Sternocleidomastoid (tissue), 1 donor: ENCODE results near the genes TEDC2, PRSS33, THOC6 and MMP25.

DNA sequence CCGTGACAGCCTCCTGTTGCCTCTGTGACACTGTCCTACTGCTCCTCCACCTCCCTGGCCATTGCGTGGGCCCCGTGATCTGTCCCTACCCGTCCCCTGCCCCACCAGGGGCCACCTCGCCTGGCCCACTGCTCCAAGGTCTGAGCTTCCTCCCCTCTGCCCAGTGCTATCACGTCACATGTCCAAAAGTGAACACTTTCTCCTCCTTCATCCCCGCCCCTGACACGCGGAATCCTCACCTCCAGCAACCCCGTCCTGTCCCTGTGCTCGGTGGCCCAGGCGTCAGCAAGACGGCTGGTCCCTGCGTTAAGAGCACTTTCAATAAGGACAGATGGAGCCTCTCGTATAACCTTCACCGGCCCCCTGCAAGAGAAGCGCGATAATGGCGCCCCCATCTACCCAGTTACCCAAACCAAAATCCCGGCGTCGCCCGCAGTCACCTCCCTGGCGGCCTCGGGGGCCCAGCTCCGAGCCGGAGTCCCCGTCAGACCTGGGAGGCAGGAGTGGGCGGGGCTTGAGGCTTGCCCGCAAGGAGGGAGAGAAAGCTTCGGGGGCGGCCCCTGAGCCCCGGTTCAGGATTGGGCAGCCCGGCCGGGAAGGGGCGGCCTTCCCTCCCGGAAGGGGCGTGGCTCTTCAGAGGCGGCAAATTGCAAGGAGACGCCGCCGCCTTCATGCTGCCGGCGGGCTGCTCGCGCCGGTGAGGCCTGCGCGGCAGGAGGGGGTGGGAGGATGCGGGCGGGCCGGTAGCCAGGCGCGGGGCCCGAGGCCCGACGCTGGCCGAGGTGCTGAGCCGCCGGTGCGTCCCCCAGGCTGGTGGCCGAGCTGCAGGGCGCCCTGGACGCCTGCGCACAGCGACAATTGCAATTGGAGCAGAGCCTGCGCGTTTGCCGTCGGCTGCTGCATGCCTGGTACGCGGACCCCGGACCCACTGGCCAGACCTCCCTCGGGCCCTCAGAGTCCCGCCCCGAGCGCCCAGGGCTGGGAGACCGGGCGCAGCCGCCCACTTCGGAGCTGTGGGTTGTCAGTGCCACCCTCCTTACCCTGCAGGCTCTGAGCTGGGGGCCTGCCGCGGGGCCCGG, at the start of gene TEDC2:
Gene TEDC2 (plus strand): TSS at position 636 of the 1,079 bp plus-strand sequence.
- PRO-cap: bidirectional peak, plus-strand start at position 636 of the sequence, minus-strand start at position 466 of the sequence

DNA sequence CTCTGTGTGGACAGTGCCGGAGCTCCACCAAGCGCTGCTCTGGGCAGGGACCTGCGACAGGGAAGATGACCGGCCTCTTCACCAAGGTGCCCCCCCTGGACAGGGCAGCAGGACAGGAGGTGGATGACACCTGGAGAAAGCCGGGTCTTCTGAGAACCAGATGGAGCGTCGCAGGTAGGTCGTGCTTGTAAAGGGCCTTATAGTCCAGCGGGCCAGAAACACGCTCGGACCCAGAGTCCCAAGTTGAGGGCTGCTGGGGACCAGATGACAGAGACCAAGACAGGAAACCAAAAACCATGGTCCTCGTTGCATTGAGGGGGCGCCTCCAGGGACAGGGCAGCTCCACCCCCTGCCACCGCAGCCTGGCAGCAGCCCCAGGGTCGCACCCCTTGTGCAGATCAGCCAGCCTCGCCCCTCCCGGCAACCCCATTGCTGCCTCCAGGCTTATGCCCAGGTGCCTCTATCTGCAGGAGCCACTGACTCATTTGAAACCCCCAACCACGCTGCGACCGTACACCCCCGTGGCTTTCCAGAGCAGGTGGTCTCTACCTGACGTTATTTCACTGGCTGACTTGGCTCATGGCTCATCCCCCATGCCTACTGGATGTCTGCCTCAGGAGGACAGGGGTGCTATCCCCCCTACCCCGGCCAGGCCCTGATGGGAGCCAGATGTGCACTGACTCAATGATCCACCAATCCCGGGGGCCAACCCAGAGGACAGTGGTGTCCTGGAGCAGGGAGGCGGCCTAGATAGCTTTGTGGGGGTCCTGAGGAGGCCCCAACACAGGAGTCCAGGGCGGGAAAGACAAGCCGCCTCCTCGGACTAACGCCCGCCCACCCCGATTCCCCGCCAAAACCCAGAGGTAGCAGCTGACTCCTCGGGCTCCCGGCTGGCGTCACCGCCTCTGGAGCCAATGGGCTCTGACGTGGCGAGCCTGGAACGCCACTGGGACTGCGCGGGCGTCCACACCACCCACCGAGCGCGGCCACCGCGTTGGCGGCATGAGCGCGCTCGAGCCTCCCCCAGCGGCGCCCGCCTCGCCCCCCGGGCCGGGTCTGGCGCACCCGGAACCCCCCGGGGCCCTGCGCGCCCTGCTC, 3.9 kb upstream of the NTN3 start:
- PRO-cap: unidirectional peak, plus-strand start at position 946 of the sequence

- PRO-cap: no peak
These were observed 2.8 kb upstream of the NTN3 start for GRCh38 chr16:2468158-2468845.

DNA sequence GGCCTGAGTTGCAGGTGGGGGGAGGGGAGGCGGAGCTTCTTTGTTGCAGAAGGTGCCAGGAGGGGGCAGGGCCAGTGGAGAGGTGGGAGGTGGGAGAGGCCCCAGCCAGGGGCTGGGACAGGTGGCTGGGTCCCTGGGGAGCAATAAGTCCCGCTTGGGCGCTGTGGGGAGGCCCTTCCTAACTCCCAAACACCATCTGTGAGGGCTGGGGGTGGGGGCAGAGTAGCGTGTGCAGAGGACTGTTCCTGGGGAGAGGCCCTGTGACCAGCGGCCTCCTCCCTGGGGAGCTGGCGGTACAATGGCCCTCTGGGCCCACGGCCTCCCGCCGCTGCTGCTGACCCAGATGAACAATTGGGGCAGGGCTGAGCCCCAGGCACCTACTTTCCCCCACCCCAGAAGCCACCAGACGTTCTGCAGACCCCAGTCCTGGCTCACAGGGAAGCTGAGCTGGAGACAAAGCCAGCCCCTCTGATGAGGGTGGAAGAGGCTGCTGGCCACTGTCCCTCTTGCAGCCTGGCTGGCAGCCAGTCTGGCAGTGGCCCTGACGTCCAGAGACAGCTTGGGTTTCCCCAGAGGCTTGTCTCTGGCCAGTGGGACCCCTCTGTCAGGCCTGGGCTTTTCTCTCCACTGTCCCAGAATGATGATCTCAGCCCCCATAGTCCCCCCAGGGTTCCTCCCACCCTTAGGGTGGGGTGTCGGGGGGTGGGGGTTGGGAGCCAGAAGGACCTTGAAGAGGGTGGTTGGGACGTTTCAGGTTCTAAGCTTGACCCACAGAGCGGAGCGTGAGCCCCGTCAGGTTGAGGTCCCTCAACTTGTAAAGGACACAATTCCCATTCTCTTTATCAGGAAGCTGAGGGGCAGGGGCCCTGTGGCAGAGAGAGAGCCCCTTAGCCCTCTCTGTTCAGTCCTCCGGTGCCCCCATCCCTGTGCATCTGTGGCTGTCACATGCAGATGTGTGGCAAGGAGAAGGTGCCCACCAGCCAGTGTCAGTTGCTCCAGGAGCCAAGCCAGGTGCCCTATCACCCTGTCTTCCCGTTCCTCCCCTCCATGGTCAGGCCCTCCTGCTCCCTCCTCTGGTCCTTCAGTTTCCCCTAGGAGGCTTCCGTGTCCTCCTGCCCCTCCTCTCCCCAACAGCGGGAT, 1.9 kb upstream of the NTN3 start:
- PRO-cap: no peak

DNA sequence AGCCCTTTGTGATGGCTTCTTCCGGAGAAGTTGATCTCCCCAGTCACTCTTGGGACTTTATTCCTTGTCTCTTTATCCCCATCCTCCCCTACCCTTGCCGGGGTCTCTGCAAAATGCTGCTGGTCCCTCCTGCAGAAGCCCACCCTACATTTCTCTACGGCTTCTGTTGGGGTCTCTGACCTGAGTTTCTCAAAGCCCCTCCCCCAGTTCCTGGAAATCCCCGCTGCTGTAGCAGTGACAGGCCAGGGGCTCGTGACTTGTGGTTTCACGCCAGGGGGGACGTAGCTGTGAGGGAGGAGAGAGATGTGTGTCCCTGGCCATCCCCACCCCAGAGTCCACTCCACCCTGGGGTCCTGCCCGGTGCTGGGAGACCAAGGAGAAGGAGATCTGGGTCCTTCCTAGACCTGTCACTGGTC, 3.9 kb upstream of the ATP6V0C start:
- PRO-cap: no peak

- PRO-cap: bidirectional peak, plus-strand start at chr16:2514792, minus-strand start at chr16:2514728
These were observed 805 bp downstream of the ATP6V0C start for GRCh38 chr16:2514524-2514989.

DNA sequence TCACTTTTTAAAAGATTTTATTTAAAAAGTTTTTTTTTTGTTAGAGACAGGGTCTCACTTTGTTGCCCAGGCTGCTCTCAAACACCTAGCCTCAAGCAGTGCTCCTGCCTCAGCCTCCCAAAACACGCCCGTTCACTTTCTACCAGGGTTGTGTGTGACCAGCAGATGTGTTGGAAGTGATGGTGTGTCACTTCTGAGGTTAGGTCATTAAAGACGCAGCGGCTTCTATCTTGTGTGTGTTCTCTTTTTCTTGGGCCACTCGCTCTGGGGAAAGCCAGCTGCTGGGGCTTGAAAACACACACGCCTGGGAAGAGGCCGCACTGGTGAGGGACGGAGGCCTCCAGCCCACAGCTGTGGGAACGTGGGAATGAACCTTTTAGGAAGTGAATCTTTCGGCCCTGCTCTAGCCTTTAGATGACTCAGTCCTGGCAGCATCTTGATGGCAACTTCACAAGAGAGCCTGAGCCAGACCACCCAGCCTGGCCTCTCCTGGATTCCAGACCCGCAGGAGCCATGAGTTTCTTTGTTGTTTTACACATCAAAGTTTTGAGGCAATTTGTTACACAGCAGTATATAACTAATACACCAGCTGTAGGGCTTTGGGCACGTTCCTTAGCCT, 2.3 kb upstream of the PDPK1 start:
- PRO-cap: bidirectional peak, plus-strand start at position 320 of the sequence, minus-strand start at position 266 of the sequence; unidirectional peak, plus-strand start at position 320 of the sequence

DNA sequence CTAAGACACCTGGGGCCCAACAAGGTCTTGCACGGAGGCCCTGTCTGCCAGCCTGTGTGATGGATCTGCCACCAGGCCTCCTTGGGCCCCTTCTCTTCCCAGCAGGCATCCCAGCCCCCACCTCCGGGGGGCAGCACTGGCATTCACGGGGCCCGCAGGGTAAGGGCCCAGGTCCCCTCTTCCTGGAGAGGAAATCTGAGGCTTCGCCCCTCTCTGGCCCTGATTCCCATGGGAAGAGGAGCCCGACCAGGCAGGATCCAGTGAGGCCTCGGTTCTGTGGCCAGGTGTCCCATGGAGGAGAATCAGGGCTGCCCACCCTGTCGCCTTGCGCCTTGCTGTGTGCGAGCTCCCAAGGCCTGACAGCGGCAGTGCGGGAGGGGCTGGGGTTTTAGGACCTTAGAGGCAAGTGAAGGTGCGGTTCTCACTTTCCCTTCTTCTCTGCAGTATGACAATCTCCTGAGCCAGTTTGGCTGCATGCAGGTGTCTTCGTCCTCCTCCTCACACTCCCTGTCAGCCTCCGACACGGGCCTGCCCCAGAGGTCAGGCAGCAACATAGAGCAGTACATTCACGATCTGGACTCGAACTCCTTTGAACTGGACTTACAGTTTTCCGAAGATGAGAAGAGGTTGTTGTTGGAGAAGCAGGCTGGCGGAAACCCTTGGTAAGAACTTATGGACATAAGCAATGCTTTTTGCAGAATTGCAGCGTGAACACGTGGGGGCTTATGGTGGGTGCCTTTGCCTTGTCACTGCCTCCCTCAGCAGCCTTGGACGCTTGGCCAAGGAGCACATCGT, 48.6 kb downstream of the PDPK1 start:
- PRO-cap: no peak

DNA sequence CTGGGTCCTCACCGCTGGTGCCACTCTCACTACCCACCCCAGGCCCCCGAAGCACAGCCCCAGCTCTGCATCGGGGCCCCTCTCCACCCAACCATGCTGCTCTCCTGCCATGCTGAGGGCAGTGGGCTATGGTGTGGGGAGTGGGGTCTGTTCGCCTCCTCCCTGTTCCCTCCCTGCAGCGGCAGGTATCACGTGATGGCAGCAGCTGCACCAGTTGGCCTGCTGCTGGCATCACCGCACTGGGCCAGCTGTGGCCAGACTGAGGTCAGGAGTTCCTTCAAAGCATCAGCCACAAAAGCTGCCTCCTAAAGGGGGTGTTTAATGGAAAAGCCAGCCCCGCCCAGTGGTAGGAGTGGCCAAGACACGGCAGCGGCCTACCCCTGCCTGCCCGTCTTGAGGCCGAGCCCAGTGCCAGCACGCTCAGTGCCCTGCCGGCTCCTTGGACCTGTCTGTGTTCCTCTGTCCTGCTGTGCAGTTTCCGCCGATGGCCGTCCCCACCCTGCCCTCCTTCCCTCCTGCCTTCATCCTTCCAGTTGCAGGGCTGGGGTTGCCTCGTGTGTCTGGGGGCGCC, 10.9 kb downstream of the KCTD5 start:
- PRO-cap: no peak

DNA sequence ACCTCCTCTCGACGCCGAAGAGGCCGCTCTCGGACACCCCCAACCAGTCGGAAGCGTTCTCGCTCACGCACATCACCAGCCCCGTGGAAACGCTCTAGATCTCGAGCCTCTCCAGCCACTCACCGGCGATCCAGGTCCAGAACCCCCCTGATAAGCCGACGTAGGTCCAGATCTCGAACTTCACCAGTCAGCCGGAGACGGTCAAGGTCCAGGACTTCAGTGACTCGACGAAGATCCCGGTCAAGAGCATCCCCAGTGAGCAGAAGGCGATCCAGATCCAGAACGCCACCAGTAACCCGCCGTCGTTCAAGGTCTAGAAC, 11.1 kb downstream of the ELOB start:
- PRO-cap: no peak

GRCh38 chr16:2766724-2767718, 10.1 kb downstream of the ELOB start:
- PRO-cap: no peak

DNA sequence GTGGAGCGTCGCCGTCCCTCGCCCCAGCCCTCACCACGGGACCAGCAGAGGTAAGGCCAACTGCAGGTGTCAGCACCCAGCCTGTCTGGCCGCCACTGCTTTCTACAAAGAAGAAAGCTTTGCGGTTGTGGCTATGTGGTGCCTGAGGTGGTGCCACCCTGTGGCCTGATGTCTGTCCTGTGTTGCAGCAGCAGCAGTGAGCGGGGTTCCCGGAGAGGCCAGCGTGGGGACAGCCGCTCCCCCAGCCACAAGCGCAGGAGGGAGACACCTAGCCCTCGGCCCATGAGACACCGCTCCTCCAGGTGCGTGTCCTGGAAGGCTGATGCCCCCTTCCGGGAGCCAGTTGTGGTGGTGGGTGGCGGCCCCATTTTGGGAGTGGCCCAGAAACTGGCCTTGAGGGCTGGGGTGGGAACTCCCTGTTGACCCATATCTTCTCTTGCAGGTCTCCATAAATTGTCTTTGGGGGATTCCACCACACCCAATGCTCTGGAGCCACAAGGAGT, 6.6 kb downstream of the ELOB start:
- PRO-cap: no peak

GRCh38 chr16:2772785-2773321, 4.2 kb downstream of the ELOB start:
- PRO-cap: no peak

DNA sequence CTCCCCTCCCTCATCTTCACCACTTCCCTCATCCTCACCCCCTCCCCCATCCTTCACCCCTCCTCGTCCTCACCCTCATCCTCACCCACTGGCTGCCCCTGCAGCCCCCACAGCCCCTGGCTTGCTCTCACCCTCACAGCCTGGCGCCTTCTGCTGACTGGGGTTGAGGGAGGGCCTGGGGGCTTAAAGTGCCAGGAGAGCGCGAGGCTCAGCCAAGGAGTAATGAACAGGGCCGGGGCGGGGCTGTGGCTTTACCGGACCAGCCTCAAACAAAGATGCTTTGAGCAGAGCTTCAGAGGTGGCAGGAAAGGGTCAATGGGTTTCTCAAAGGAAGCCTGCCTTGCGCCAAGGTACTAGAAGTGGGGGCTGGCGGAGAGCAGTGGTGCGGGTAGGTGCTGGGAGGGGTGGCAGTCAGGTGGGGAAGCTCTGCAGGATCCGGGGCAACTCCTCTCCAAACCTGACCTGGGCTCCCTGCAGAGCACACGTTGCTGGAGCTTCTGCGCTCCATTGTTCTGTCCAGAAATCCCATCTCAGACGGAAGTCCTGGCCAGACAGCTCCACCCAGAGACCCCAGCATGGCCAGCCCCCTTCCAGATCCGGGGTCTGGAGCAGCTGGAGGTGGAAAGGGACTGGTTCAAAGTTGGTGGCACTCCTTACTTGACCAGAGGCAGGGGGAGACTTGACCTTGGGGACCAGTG, at the start of gene PRSS33:
Gene PRSS33 (minus strand): TSS at position 159 of the 698 bp plus-strand sequence.
- PRO-cap: no peak

DNA sequence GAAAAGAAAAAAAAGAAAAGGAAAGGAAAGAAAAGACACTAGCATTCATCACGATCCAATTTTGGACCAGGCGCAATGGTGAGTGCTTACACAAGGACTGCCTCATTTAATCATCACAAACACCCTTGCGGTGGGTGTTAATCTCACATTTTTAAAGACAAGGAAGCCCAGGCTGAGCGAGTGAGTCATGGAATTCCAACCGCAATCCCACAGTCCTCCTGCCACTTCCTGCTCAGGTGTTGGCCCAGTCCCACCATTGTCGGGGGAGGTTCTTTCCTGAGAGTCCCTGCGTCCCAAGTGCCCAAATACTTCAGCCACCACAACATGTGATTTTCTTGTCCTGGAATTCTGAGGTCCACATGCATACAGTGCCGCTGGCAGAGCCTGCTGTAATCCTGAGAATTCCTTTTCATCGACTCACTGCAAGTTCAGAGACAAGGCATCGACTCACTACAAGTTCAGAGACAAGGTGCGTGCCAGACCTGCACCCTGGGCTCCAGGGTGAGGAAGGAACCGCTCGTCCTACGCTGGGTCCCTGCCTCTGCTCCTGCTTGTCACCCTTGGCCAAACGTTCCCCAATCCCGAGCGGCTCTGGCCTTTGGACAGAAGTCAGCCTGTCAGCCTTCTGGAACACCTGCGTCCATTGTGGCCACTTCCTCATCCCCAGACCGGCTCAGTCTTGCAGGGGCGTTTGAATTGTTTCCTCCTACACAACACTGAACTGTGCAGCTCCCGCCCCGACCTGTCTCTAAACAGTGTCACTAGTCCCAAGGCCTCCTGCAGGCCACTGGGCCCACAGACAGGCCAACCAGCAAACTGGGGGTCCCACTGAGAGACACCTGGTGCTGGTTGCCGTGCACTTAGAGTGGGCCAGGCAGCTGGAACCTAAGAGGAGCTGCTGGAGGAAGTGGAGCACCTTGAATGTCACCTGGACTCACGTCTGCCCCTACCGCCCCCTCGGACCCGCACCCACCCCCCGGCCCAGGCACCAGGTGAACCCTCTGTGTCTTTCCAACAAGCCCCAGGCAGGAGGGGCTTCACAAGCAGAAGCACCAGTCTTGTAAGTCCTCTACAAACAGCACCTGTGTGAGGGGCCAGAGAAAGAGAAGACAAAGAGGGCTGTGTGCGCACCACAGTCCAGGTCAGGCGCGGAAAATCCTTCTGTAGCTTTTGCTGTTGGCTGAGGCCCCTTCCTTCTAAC, 6.0 kb downstream of the ZG16B start:
- PRO-cap: unidirectional peak, plus-strand start at position 479 of the sequence

DNA sequence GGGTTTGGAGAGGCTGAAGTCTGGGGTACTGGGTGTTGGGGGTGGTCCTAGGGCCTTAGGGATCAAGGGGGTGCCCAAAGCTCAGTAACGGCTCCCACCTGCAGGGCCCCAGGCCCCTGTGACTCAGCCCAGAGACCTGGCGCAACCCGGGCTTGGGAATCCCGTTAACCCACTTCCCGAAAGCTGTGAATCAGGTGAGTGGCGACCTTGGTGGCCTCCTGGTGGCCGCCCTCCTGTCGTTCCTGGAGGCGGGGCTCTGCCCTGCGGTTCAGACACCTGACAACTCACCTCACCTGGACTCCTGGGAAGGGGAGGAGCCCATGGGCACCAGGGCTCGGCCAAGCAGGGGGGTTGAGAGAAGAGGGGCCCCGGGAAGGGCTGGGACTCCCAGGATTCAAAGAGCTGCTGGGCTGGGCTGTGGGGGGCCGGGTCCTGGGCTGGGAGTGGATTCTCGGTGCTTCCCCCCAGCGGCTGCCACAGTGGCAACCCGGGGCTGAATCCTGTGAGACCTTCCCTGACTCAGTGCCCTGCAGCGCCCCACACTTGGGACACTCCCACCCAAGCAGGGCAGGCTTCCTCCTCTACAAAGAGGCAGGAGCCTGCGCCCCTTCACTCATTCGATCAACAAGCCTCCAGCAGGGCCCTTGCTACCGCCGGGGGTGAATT, 628 bp upstream of the PRSS22 start:
- PRO-cap: bidirectional peak, plus-strand start at position 359 of the sequence, minus-strand start at position 118 of the sequence

DNA sequence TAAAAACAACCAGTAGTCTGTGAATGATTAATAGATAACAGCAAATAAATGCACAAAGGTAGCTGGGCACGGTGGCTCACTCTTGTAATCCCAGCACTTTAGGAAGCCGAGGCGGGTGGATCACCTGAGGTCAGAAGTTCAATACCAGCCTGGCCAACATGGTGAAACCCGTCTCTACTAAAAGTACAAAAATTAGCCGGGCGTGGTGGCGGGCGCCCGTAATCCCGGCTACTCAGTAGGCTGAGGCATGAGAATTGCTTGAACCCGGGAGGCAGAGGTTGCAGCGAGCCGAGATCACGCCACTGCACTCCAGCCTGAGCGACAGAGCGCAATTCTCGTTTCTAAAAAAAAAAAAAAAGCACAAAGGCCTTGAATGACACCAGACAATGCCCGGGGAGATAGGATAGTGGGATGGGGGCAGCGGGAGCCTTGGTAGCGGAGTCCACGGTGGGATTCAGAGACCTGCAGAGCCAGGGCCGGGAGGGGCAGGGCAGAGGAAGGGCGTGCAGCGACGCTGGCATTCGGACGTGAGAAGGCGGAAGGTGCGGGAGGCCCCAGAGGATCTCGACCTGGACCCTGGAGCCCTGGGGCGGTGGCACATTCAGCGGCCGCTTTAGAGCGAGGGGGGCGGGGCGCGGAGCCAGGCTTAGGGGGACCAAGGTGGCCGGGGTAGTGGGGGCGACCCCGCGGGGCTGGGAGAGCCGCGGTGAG, 1.1 kb upstream of the FLYWCH2 start:
- PRO-cap: bidirectional peak, plus-strand start at position 520 of the sequence, minus-strand start at position 529 of the sequence

GRCh38 chr16:3009400-3010304, 3.1 kb upstream of the CLDN9 start:
- PRO-cap: no peak

DNA sequence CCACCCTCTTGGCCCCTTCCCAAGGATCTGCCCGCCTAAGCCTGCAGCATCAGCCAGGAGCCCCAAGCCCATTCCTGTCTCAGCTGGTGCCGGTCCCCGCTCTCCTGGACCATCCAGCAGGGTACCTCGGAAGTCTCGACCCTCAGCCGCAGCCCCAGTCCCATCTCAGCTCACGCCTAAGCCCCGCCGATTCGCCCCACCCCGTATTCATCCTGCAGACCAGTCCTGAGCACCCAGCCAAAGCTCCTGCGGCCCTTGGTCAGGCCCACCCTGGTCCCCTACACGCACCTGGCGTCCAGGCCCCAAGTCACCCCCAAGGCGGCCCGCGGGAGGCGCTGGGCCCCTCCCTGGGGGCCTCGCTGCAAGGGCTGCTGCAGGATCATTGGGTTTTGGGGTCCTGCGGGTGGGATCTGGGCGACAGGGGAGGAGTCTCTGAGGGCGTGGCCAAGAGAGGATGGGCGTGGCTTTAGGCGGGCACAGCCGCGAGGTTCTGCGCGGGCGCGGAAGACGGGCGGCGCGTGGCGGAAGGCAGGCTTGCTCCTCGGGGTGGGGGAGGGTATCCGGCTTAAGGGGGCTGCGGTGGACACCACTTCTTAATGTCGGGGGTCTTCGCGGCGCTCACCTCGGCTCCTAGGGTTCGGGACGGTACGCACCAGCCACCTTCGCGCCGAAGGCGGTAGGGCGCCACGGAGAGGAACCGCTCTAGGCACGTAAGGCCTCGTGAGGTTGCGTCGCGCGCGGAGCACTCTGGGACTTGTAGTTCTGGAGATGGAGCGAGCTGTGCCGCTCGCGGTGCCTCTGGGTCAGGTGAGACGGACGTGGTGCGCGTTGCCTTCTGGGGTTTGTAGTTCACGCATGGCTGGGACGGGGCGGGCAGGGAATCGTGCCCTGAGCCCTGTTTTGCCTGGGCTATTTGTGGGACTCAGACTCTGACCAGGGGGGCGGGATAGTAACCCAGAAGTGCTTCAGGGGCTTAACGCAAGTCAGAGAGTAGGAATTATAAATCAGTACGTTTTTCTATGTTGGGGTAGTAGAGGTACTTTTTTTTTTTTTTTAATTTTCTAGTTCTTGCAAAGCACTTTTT, at the start of gene THOC6:
Gene THOC6 (plus strand): TSS at position 477 of the 1,084 bp plus-strand sequence.
- PRO-cap: bidirectional peak, plus-strand start at position 504 of the sequence, minus-strand start at position 384 of the sequence; unidirectional peak, minus-strand start at position 698 of the sequence

DNA sequence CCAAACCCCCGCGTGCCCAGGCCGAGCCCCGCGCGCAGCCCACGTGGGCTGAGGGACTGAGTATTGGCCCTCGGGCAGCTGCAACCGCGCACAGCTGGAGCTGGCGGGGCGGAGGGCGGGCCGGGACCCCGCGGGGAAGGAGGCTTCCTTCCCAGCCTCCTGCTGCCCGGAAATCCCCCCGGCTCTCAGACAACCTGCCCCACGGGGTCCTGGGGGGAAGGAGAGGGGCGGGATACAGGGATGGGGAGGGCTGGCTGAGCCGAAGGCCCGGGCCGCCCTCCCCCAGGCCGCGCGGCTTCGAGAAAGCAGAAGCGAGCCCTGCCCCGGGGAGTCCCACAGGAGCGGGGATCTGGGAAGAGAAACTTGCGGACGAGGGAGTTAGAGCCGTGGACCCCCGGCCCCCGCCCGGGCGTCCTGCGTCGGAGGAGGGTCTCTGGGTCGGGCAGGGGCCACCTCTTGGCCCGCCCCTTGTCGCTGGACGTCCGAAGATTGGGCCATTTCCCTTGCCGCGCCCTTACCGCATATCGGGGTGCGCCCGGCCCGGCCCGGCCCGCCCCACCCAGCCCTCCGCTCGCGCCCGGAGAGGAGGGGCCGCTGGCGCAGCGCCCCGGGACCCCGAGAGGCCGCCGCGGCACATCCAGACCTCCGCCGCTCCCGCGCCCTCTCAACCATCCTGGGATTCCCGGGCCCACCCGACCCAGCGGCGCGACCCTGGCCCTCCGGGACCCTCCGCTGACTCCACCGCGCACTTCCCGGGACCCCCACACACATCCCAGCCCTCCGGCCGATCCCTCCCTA, at the start of gene MMP25:
Gene MMP25 (plus strand): TSS at position 558 of the 798 bp plus-strand sequence.
- PRO-cap: bidirectional peak, plus-strand start at position 338 of the sequence, minus-strand start at position 302 of the sequence; bidirectional peak, plus-strand start at position 640 of the sequence, minus-strand start at position 411 of the sequence